Vagina (tissue), 1 donor: ENCODE measurements around the gene TBCK.

DNA sequence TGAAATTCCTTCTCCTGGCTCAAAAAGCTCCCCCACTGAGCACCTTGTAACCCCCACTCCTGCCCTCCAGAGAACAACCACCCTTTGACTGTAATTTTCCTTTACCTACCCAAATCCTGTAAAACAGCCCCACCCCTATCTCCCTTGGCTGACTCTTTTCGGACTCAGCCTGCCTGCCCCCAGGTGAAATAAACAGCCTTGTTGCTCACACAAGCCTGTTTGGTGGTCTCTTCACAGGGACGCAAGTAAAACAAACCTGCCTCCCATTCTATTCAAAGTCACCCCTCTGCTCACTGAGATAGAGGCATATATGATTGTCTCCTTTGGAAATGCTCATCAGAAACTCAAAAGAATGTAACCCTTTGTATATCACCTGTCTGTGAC is 227.0 kb upstream of the TACR3 start:
- PRO-cap: no peak
- RAMPAGE, long total RNA: no peak

GRCh38 chr4:104128774-104129250 is 365.9 kb downstream of the CXXC4 start:
- PRO-cap: no peak
- RAMPAGE, long total RNA: no peak

GRCh38 chr4:104907004-104907809 is 239.5 kb upstream of the TET2 start:
- PRO-cap: no peak
- RAMPAGE, long total RNA: no peak

DNA sequence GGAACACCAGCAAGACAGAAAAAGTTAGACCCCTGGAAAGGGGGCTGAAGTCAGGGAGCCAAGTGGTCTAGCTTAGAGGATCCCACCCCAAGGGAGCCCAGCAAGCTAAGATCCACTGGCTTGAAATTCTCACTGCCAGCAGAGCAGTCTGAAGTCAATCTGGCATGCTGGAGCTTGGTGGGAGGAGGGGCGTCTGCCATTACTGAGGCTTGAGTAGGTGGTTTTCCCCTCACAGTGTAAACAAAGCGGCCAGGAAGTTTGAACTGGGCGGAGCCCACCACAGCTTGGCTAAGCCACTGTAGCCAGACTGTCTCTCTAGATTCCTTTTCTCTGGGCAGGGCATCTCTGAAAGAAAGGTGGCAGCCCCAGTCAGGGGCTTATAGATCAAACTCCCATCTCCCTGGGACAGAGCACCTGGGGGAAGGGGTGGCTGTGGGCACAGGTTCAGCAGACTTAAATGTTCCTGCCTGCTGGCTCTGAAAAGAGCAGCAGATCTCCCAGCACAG is 215.9 kb upstream of the TET2 start:
- PRO-cap: no peak
- RAMPAGE, long total RNA: no peak

- PRO-cap: no peak
- RAMPAGE, long total RNA: no peak
Observed at GRCh38 chr4:104966552-104967471, 179.9 kb upstream of the TET2 start.

GRCh38 chr4:105060420-105060982 is 86.2 kb upstream of the TET2 start:
- PRO-cap: no peak
- RAMPAGE, long total RNA: no peak

GRCh38 chr4:105145076-105145731 is 1.5 kb upstream of the TET2 start:
- PRO-cap: unidirectional peak, plus-strand start at chr4:105145563; unidirectional peak, plus-strand start at chr4:105145592
- RAMPAGE, long total RNA: no peak

GRCh38 chr4:105352825-105353153 is 121.1 kb downstream of the PPA2 start:
- PRO-cap: no peak
- RAMPAGE, long total RNA: no peak

- PRO-cap: no peak
- RAMPAGE, long total RNA: no peak
Observed at GRCh38 chr4:105402984-105403485, 70.8 kb downstream of the PPA2 start.

- PRO-cap: no peak
- RAMPAGE, long total RNA: no peak
Observed at GRCh38 chr4:105553751-105554116, 1.3 kb downstream of the ARHGEF38 start.

DNA sequence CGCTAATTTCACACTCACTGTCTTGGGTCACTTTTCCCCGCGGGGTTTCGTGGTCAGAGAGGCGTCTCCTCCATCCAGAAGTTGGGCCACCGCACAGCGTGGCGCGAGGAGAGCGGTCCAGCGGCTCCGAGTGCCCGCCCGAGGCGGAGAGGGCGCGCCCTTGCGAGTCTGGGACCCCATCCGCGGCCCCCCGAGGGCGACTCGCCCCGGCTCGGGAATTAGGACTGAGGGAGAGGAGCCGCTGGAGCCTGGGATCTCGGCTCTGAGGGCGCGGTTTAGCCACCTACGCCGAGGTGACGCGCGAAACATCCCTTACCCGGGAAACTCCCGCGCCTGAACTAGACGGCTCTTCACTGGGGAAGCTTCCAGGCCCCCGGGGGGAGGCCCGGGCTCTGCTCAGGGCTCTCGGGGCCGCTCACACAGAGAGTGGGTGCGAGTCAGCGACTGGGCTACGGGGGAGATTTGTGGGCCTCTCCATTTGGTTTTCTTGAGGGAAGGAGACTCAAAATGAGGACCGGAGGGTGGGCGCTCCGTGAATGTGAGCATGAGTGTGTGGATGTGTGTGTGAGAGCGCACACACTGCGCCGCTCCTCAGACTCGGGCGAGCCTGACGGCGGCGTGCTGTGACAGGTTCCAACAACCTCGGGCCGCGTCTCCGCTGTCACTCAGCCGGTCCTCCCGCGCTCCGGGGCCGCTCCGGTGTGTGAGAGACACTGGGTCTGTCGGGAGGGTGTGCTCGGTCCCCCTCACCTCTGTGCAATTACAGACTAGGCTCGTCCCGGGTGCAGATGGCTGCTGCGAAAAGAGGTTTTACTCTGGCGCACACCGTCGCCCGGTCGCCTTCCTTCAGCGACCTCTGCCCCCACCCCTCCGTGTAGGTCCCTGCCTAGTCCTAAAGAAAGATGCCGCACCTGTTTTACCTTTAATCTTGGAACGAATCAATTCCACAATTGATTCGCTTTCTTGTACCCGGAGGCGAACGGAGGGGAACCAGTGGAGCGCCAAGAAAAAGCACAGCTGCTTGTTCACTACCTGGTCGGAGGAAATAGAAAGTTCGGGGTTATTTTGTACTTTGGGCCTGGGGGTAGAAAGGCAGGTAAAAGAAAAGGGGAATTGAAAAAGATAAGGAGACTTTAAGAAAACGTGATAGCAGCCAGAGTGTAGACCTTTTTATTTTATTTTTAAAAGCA is 885 bp downstream of the NPNT start:
- PRO-cap: bidirectional peak, plus-strand start at position 594 of the sequence, minus-strand start at position 226 of the sequence
- RAMPAGE, long total RNA: start-site peak on the minus strand centred at position 213 of the sequence, 115 bp wide, 6 reads

- PRO-cap: no peak
- RAMPAGE, long total RNA: no peak
Observed at GRCh38 chr4:105939958-105940372, 44.7 kb downstream of the NPNT start.

GRCh38 chr4:106315856-106316671 is at the start of gene TBCK:
TSS of gene TBCK (minus strand) at chr4:106316209.
- PRO-cap: bidirectional peak, plus-strand start at chr4:106316550, minus-strand start at chr4:106316225
- RAMPAGE, long total RNA: start-site peak on the minus strand at chr4:106316062-106316115, 23 reads; start-site peak on the minus strand at chr4:106316198-106316238, 458 reads; start-site peak on the plus strand at chr4:106316548-106316571, 852 reads

GRCh38 chr4:107034094-107034657 is 1.9 kb downstream of the DKK2 start:
- PRO-cap: no peak
- RAMPAGE, long total RNA: no peak

GRCh38 chr4:107153814-107154384 is 117.8 kb upstream of the DKK2 start:
- PRO-cap: no peak
- RAMPAGE, long total RNA: no peak

DNA sequence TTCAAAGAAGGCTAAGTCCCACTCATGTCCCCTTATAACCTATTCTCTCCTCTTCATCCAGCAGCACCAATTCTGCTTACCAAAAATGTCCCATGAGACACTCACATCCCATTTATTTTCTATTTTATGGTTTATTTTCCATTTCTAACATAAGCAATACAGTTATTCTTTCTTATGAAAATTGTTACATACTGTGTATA is 200.3 kb upstream of the DKK2 start:
- PRO-cap: no peak
- RAMPAGE, long total RNA: no peak

- PRO-cap: no peak
- RAMPAGE, long total RNA: no peak
Observed at GRCh38 chr4:107895950-107896626, 35.3 kb upstream of the CYP2U1 start.

DNA sequence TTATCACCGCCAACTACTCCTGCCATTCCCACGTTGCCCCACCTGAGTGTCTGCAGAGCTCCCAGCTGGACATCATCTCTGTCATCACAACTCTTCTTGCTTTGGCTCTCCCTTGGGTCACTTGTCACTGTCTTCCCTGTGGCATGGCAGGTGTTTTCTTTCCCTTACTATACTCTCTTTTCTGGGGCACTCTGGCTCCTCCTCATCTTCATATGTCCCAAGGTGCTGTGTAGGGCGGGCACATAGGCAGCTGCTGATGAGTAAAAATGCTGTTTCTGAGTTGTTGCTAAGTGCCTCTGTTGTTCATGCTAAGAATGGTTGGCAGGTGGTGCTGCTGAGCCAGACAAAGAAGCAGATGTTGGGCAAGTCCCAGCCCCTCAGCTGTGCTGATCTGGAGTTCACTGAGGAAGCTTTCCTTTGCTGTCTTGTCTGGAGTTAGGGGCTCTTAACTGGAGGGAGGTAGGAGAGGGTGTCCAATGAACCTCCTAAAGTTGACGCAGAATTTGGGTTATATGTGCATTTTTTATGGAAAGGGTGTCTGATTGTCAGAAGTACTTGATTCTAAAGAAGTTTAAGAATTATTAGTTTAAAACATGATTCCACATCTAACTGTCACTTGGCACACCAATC is 40.6 kb downstream of the HADH start:
- PRO-cap: no peak
- RAMPAGE, long total RNA: no peak

GRCh38 chr4:108369888-108370295 is 201.2 kb upstream of the LEF1 start:
- PRO-cap: no peak
- RAMPAGE, long total RNA: no peak

- PRO-cap: no peak
- RAMPAGE, long total RNA: no peak
Observed at GRCh38 chr4:108527809-108528159, 92.6 kb upstream of the RPL34 start.